LHCN-M2 (cell line): ENCODE data around the gene MECR.

DNA sequence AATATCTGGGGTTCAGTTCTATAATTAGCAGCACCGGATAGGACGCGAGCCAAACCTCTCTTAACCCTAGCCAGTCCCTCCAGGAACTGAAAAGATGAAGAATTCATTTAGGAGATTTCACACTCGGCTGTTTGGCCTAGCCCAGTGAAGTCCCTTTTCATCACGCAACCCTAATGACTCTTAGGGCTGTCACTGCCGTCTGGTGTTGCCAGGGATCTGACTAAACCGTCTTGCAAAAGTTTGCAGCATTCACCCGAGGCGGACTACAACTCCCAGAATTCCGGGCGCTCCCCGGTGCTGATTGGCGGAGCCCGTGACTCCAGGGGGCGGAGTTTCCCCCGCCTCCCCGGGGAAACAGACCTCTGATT, 267 bp upstream of the SESN2 start:
- RAMPAGE, long total RNA, result no peak

DNA sequence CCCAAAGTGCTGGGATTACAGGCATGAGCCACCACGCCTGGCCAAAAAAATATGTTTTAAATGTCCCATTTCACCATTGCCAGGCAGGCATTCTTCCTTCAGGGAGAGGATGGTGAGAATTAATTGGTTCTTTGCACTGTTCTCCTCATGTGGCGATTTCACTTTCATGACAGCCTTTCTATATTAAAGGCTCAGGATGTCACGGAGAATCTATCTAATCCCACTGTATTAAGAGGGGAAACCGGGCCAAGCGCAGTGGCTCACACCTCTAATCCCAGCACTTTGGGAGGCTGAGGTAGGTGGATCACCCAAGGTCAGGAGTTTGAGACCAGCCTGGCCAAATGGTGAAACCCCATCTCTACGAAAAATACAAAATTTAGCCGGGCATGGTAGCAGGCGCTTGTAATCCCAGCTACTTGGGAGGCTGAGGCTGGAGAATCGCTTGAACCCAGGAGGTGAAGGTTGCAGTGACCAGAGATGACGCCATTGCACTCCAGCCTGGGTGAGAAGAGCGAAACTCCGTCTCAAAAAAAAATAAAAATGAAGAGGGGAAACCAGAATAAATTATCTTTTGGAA, 6.5 kb downstream of the MED18 start:
- RAMPAGE, long total RNA, result no peak

- RAMPAGE, long total RNA, result no peak
These were observed 14.2 kb downstream of the TRNAU1AP start for GRCh38 chr1:28566943-28567545.

DNA sequence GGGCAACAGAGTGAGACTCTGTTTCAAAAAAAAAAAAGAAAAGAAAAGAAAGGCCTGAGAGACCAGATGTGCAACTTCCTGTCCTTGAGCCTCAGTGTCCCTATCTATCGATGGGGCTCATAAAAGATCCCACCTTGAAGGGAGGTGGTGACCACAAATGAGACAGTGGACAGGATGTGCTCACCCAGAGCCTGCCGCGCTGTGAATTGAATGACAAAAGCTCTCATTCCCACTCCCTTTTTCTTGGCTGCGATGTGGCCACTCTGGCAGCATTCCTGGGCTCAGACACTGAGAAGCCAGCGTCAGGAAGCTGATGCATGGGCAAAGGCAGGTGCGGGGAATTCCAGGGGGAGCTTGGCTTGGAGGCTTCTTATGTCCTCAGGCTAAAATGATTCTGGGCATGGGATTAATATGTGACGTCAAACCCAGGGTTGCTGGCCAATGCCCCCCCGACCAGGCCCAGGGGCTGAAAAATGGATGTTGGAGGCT, 2.5 kb downstream of the RAB42 start:
- RAMPAGE, long total RNA, result no peak

- RAMPAGE, long total RNA, result no peak
These were observed 11.6 kb downstream of the TAF12 start for GRCh38 chr1:28631333-28631612.

DNA sequence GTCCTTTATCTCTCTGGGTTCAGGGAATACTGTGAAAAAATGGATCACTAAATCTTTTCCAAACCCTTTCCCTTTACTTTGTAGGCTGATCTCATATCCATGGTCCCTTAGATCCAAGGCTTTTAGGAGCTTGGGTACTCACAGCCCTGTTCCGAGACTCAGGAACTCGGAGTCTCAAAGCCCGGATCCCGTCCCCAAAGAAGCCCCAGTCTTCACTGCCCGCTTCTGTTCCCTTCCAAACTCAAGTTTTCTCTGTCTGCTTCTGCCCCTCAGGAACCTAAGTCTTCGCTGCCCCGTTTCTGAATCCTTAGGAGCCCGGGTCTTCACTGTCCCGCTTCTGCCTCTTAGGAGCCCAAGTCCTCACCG, 607 bp downstream of the TAF12 start:
- RAMPAGE, long total RNA, result no peak

GRCh38 chr1:28669309-28669721, 731 bp downstream of the GMEB1 start:
- RAMPAGE, long total RNA, result no peak

DNA sequence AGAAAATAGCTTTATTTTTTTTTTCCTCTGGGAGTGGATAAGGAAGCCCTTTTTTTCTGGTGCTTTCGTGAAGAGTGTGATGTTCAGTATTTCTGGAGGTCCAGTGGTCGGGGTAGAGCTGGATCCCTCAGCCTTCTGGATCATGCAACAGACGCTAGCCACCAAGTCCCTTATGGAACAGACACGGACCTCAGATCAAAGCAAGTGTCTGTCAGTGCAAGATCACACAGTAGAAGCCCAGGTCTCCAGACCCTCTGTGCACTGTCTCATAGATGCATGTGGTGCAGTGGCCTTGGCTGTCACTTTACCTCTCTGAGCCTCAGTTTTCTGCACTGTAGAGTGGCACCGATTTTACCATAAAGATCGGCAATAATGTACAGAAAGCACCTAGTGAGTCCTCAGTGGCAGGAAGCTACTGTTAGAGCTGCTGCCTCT, 15.5 kb upstream of the EPB41 start:
- RAMPAGE, long total RNA, result no peak

DNA sequence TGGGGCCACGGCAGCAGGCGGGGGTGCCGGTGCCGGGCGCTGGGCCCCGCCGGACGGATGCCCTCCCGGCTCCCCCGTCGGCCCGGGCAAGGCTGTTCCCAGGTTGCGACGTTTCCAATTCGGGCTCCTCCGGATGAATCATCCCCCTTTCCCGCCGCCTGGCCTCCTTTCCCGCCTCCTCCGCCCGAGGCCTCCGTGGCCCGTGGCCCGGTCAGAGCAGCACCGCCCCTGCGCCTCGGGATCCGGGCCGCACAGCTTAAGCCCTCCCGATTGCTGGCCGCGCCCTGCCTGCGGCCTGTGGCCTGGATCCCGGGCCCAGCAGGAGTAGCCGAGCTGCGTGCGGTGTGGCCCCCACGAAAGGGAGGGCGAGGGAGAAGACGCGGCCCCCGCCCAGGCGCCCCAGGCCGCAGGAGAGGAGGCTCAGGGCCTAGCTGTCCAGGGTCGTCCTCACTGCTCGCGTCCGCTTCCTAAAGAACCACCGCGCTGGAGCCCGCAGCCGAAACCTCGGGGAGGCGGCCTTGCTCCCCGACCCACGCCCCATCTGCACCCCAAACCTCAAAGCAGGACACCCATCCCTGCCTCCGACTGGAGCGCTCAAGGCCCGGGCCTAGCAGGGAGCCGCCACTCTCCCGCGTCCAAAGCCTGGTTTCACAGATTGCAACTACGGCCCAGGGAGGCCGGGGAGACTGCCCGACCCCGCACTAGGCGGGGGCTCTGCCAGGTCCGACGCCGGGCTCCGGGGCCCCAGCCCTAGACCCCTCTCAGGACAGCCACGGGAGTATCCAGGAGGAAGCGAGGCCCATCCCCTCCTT, 901 bp downstream of the TMEM200B start:
- RAMPAGE, long total RNA, result no peak

DNA sequence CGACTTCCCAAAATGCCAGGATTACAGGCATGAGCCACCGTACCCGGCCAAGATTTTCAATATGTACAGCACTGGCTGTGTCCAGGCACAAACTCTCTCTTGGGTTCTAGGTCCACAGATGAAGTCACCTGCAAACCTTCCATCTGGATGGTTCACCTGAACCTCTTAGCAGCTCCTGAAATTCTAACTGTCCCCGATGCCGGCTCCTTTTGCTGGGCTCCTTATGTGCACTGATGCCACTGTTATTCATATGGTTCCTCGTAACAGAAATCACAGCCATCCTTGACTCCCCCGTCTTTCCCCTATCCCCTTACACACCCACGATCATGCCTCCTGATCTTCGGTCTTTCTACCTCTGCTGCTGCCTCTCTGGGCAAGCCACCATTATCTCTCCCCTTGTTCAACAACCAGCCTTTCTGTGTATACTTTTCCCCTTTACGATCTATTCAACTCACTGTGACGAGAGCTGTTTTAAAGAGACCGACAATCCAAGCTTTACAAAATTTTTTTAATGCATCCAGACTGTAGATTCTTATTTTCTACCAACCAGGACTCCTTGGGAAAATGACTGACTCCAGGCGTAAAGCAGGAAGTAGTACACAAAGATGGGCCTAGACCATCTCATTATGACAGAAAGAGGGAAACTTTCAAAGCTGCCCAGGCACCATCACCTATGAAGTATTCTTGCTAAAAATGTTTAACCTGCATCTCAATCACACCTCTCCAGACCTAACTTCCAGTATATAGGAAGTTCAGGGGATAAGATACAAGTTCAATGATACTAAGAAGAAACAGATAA, 27.0 kb upstream of the TMEM200B start:
- RAMPAGE, long total RNA, result no peak

DNA sequence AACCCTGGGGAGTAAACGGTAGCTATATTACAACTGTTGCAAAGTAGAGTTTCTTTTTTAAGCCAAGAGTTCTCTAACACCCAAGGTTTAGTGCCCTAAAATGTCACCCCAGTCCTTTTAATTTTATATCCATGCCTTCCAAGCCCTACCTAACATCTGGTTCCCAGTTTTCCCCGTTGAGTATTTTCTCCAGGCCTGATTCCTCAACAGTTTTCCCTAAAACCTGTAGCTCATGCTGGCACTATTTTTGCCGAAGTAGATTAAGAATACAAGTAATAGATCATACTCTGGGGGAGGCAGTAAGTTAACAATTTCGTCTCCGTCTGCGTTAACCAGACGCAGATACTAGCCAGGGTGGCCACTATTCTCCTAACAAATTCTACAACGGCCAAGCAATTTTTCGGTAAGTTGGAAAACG, 1.1 kb downstream of the SRSF4 start:
- RAMPAGE, long total RNA, result no peak

GRCh38 chr1:29230493-29231194, at the start of gene MECR:
Gene MECR (minus strand): TSS chr1:29230934.
- RAMPAGE, long total RNA, result no peak

DNA sequence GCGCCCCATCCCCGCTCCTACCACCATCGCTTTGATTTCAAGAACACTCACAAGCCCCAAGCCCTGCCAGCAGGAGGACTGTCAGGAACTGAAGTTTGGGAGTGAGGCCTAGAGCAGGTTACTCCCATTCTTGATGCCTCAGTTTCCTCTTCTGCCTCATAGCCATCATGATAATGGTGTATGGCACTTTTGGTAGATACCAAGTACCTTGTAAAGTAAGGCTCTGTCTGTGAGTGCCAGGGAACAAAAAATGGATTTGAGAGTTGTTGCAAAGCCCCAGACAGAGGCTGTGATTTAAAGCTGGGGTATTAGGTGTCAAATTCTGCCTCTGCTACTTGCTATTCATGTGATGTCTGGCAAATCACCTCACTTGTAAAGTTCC, 2.4 kb downstream of the PTPRU start:
- RAMPAGE, long total RNA, result no peak

DNA sequence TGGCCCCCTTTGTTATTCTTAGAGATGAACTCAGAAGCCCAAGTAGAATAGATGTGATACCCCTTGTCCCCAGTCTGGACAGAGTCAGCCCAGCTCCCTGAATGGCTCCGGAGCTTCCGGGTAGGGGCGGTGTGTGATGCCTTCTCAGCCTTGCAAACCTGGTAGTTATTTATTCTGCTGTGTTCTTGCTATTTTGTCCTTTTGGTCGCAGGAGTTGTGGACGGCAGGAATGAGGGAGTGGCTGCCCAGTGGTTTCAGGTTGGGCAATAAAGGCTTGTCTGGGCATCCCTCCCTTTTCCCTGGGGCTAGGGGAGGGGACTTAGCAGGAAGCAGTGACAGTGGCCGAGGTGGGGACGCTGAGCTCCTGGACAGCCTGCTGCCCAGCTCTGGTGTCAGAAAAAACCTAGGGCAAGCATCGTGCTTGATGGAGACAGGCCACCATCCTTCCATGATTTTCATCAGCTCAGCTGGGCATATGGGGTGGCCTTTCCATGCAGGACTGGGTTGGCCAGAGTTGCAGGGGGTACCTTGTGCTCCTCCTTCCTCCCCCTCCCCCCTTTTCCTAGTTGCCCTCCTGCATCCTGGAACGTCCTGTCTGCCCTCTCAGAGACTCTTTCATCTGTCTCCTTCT, 2.9 kb downstream of the PTPRU start:
- RAMPAGE, long total RNA, result no peak

- RAMPAGE, long total RNA, result no peak
These were observed 532.3 kb downstream of the MATN1 start for GRCh38 chr1:30191161-30191401.

GRCh38 chr1:30677597-30677850, 45.9 kb downstream of the MATN1 start:
- RAMPAGE, long total RNA, result no peak

DNA sequence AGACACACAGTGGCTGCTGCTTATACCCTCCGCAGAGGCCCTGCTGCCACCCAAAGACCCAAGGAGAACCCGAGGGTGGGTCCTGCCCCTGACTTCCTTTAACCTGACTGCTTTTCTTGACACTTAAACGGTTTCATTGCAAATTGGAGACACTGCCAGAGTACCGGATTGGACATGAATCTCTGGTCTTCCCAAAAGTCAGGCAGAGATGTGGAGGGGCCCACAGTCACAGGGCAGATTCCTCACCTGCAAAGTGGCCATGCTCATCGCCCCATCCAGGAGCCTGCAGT, 5.6 kb upstream of the MATN1 start:
- RAMPAGE, long total RNA, result no peak

DNA sequence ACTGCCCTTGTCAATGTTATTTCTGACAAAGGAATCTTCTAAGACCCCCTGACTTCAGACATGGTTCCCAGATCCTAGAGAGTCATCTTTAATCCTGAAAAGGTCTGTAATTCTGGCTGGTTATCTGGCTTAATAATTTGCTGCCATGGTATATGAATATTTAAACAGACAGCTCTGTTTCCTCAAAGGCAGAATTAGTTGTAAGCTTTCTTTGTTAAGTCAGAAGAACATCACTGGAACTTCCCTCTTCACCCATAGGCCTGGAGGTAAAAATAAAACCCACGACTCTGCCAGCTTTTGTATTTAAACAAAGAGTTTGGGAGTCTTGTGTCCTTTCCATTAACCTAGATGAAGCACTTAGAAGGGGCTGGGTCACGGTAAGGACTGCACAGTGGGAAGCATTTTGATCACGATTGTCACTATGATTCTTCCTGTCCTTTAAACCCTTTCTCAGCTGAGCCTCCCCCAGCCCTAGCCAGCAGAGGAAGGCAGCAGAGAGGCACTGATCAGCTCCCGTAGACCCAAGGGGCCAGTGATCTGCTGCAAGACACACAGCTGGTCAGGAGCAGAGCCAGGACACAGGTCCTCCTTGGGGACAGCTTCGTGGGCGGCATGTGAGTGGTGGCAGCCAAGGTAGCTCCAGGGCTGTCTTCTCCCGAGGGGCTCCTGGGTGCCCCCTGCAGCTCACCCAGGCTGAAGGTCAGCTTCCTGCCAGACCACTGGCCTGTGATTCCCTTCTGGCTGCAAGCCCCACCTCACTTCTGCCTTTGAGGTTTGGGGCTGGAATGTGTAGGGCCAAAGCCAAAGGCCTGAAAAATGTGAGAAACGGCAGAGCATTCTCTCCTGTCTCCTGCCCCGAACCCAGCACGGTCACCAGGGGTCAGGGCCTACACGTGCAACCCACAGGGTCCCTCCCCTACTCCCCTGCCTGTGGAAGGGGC, 3.9 kb upstream of the LAPTM5 start:
- RAMPAGE, long total RNA, result no peak

DNA sequence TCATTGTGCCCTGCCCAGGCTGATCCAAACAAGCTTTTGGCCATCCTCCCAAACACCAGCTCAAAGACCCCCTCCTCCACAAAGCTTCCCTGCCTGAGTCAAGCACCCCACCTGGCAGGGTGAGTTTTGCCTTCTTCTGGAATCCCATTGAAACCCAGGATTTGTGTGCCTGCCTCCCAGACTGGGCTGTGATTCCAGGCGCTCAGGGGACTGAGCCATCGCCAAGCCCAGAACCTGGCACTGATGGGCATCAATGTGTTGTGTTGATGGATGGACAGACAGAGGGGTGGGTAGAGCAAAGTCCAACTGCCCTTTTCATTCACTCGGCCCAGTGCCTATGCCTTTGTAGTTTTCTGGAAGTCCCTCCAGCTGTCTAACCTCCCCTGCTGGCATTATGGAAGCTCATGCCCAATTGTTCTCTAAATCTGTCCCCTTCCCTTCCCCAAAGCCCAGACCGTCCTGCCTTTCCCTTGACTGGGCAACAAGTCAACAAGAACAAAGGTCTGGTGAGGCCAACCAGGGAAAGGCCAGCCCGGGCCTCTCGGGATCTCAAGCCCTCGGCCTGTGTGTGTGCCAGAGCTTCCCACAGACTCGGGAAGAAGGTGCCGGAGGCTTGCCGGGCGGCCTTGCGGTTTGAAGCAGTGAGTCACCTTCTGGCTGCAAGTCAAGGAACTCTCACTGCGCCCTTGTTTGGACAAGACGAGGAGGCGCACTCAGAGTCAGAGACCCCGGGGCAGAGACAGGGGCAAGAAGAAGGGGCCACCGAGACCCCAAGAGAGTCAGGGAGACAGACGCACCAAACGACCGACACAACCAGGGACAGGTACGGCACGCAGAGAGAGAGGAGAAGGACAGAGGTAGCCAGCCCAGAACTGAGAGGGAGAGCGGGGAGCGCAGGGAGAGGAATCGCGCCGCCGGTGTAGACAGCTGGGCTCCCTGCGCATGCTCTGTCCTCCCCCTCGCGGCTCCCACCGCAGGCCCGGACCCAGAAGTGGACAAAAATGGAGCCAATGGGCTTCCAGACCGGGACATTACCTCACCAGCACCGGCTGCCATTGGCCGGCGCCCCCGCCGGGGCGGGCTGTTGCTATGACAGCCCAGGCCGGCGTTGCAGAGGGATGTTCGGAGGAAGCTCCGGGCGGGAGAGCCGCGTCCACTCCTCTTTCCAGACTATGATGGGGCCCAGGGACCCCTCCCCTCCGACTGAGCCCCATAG, 66.4 kb upstream of the LAPTM5 start:
- RAMPAGE, long total RNA, result no peak

DNA sequence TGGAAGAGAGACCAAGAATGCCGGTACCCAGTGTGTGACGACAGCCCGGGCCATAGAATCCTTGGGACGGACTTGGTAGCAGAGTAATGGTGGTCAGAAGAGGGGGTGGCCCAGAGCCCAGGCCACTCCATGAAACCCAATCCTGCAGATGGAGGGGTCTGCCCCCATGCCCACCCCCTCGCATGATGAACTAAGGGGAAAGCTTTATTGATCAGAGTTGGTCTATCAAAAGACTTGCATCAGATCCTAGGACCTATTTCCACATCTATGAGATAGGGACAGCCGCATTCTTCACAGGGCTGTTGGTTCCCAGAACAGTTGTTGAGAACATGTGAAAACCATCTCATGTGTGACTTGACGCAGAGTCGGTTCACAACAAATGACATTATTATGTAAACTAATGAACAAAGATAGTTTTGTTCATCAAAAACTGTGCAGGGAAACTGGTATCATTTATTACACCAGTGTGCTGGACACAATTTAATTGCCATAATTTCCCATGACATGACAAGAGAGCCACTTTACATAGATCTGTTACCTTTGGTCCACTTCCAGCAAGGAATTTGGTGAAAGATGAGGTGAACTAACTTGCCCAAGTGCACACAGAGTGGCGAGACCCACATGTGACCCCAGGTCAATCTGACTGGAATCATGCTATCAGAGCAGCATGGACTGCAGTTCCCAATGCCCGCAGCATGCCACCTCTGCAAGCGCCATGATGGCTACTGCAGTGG, 21.6 kb upstream of the SDC3 start:
- RAMPAGE, long total RNA, result no peak